ENCODE measurements around a stretch of chr13.

- RAMPAGE, long total RNA, result no peak
- RRBS, result no CpG with 5 or more reads among the region's 18 CpGs
These were observed 72.7 kb downstream of the TUBA3C start for GRCh38 chr13:19108825-19109418.

GRCh38 chr13:19117976-19118449, 63.6 kb downstream of the TUBA3C start:
- RAMPAGE, long total RNA, result no peak
- RRBS, result 91% methylated on average over 2 of the region's 17 CpGs

DNA sequence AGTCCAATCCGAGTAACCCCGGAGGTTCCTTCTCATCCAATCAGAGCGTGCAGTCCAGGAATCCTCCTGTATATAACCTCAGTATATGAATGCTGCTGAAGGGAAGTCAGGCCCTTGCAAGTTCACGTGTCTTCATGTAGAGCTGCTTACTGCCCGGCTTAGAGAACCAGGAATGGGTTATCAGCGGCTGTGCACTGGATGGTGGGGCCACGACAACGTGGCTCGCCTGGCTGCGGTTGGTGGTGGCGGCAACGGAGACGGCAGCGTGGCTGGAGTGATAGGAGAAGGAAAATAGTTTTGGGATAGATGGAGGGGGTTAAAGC, 63.2 kb downstream of the TUBA3C start:
- RAMPAGE, long total RNA, result no peak
- RRBS, result no CpG with 5 or more reads among the region's 14 CpGs

GRCh38 chr13:19646777-19647280, 13.4 kb downstream of the MPHOSPH8 start:
- RAMPAGE, long total RNA, result no peak
- RRBS, result no CpG with 5 or more reads among the region's 10 CpGs

DNA sequence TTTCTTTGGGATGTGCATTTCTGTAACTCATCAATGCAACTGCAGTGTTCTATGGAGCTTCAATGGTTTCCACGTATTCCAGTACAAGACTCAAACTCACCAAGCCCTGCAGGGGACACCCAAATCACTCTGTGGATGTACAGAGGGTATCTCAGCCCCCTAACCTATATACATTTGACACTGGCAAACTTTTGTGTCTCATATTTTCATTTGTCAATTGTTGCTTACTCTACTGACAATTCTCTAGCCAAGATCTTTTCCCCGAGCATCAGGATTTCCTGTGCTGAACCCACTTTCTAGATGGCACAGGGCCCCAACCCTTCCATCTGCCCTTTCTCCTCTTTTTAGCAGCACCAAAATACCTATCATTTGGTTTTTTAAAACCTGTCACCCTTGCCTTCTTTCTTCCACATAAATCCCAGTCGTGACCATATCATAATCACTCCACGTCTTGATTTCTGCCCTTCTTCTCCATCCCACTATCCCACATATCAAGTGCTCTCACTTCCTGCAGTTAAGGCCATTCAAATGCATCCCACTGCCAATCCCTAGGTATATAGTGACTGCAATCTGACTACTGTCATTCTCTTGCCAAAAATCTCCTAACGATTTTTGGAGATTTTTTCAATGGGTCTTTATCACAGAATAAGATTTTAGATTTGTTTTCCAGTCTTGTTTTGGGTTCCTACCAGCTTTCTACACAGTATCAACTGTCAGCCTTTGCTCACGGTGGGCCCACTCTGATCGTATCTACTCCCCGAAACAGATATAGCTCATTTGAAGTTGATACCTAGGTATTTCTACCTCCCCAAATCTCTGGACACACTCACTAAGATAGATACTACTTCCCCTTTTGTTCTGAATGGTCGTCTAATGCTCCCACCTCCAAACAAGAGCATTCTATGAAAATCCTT, 54.0 kb downstream of the MPHOSPH8 start:
- RAMPAGE, long total RNA, result no peak
- RRBS, result no CpG with 5 or more reads among the region's 9 CpGs

- RAMPAGE, long total RNA, result no peak
- RRBS, result 3% methylated on average over 20 of the region's 99 CpGs
These were observed 655 bp downstream of the PSPC1 start for GRCh38 chr13:19781703-19782876.

GRCh38 chr13:19845610-19846276, 17.7 kb downstream of the ZMYM5 start:
- RAMPAGE, long total RNA, result no peak
- RRBS, result no CpG with 5 or more reads among the region's 2 CpGs

- RAMPAGE, long total RNA, result no peak
- RRBS, result no CpG with 5 or more reads among the region's 4 CpGs
These were observed 2.4 kb downstream of the ZMYM5 start for GRCh38 chr13:19860908-19861497.

- RAMPAGE, long total RNA, result no peak
- RRBS, result no CpG with 5 or more reads among the region's 16 CpGs
These were observed 26.2 kb upstream of the GJB6 start for GRCh38 chr13:20258006-20258957.

DNA sequence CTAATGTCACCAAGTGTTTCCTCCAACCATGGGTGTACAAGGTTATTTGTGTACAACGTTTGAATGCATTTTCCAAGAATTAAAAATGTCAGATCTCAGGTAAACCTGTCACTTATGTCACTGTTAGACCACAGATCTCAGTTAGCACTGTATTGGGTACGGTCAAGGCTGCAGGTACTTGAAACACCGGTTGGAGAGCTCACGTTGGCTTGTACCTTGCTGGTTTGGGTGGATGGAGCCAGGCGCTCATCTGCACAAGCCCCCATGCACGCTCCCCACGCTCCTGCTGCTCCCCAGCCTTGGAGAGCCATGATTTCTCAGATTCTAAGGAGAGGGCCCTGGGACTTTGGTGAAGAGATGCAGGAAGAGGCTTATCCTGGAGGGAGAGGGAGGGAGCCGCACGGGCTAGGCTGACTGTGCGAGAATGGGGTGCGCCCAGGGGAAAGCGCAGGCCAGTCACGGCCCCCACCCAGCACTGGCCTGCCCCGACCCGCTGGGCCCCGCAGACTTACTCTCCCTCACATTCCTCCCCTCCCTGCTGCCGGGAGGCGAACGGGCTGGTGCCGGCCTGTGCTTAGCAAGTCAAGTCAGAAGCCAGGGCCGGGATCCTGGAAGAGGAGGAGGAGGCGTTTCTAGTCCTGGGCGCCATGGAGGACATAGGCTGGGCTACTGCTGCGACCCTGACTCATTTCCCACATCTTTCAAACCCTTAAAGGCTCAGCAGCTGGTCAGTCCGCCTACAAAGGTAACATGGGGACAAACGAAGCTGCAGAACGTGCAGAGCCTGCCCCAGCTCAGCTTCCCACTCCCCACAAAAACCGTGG, 120.1 kb downstream of the CRYL1 start:
- RAMPAGE, long total RNA, result no peak
- RRBS, result 25% methylated on average over 1 of the region's 28 CpGs

GRCh38 chr13:20424856-20425650, 100.6 kb downstream of the CRYL1 start:
- RAMPAGE, long total RNA, result no peak
- RRBS, result no CpG with 5 or more reads among the region's 18 CpGs

DNA sequence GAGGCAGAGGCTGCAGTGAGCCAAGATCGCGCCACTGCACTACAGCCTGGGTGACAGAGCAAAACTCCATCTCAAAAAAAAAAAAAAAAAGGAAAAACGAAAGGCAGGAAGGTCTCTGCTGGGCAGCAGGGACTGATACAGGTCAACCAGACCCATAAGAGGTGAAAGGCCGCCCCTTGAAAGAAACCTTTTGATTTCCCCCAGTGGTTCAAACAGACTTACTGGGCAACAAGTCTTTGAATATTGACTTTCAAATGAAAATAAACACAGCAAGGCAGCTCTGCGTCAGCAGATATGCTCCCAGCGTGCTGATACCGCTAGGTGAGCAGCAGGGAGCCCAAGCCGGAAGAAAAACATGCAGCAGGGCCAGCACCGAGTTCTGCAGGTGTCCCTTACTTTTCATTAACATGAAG, 49.4 kb downstream of the CRYL1 start:
- RAMPAGE, long total RNA, result no peak
- RRBS, result no CpG with 5 or more reads among the region's 9 CpGs

DNA sequence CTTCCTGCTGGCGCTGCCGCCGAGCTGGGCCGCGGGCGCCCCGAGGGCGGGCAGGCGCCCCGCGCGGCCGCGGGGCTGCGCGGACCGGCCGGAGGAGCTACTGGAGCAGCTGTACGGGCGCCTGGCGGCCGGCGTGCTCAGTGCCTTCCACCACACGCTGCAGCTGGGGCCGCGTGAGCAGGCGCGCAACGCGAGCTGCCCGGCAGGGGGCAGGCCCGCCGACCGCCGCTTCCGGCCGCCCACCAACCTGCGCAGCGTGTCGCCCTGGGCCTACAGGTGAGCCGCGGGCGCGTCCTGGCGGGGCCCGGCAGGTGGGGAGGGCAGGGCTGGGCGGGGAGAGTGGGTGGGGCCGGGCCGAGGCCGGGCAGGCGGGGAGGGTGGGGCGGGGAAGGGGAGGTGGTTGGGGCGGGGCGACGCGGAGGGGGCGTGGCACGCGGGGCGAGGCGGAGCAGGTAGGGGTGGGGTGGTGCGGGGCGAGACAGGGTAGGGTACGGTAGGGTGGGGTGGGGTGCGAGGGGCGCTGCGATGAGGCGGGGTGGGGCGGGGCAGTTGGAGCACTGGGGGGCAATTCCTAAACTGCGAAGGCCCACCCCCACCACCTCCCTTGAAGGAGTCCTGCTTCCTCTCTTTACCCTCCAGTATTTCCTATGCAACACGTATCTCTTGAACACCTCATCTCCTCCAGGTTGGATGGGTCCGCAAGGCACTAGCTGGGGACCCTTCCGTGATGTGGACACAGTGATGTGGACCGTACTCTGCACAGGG, 699 bp downstream of the IL17D start:
- RAMPAGE, long total RNA, result no peak
- RRBS, result under 1% methylated on average over 30 of the region's 74 CpGs

DNA sequence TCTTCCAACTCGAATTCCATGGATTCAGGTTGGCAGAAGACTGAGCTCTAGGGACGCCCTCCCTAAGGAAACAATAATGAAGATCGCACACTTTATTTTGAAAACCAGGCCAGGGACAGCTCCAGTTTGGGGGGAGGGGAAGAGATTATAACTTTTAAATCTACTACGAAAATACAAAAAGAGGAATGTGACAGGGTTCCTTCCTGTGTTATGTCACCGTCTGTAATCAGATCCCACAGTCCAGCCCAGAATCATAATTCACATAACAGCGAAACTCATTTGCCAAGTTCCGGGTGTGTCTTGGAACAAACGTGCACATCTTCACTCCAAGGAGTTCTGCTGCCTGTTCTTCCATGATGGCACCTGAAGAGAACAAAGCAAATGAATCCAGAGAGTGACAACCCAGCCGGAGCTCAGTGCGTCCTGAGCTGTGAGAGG, 25.4 kb downstream of the IL17D start:
- RAMPAGE, long total RNA, result no peak
- RRBS, result 77% methylated on average over 2 of the region's 10 CpGs

- RAMPAGE, long total RNA, result no peak
- RRBS, result no CpG with 5 or more reads among the region's 8 CpGs
These were observed 50.9 kb upstream of the EEF1AKMT1 start for GRCh38 chr13:20824489-20825246.

GRCh38 chr13:21296955-21297466, 120.6 kb downstream of the MRPL57 start:
- RAMPAGE, long total RNA, result no peak
- RRBS, result no CpG with 5 or more reads among the region's 8 CpGs

DNA sequence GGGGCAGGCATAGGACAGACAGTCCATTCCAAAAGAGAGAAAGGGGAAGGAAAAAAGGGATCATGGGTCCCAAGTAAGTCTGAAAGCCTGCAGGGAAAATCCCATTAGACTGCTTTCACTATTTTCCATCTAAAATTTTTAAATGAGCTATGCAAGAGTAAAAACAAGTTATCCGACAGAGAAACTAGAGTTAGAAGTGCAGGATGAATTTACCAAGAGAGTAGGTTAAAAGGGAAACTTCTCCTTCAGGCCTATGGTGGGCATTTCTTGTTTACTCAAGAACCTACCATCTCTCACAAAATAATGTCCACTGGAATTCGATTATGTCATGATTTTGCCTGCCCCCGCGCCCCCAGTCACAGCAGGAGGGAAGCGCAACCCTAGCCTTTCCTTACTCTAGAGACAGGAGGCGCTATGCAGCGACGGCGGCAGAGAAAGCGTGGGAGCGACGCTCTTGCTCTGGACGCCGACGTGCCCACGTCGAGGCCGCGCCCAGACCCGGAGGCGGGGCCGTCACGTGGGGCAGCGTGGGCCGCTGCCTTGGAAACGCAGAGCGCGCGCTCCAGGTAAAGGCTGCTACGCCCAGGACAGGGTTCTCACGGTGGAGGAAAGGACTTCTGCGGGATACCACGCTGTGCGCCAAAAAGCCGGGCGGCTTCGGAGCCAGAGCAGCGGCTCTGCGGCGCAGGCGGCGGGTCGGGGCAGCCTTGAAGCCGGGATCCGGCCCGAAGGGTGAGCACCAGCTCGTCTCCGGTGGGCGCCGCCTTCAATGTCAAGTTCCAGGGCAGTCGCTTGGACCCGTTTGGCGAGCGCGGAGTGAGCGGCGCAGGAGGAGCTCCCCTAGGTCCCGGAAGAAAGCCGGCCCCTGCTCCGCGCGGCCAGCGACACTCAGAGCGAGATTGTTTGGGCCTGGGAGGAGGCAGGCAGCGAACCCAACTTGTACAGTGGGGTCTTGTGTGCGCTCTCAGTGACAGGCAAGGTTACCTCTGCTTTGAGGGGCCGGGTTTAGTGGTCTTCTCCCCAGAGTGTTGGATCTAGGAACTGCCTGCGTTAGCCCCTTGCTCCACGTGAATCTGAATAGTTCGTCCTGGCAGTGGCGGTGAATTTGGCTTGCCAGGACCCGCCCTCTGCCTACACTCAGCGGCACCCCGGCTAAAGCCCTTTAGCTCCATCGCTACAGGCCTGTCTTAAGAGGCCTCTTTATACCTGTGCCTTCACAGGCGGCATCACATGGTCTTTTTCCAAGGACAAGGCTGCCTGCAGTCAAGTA, 121.6 kb downstream of the MRPL57 start:
- RAMPAGE, long total RNA, result start-site peak on the plus strand centred at position 517 of the sequence, 27 bp wide, 28 and 11 reads in 2 replicates
- RRBS, result under 1% methylated on average over 16 of the region's 76 CpGs

DNA sequence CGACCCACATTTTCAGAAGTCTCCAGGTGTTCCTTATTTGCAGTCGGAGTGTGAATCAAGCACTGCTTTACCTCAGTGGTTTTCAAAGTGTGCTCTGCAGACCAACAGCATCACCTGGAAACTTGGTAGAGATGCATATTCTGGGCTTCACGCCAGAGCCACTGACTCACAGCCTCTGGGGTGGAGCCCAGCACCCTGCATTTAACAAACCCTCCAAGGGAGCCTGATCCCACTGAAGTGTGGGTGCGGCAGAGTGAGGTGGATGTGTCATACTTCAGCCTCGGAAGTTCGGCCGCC, 33.2 kb upstream of the MICU2 start:
- RAMPAGE, long total RNA, result no peak
- RRBS, result no CpG with 5 or more reads among the region's 7 CpGs

DNA sequence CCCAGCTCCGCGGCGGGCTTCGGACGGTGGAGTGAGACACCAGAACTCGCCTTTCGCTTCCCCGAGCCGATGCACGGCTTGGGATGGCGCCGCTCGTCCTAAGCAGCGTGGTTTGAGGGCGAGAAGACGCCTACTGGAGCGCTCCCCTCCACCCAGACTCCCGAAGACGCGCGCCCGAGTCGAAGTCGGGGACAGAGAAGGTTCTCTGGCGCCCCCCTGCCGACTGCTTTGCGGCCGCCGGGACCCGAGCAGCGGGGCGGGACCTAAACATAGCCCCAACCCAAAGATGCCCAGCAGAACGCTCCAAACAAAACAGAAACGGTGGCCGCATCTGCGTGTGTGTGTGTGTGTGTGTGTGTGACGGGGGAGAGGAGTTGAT, 671 bp upstream of the FGF9 start:
- RAMPAGE, long total RNA, result no peak
- RRBS, result no CpG with 5 or more reads among the region's 37 CpGs

- RAMPAGE, long total RNA, result no peak
- RRBS, result no CpG with 5 or more reads among the region's 18 CpGs
These were observed 390.9 kb downstream of the FGF9 start for GRCh38 chr13:22061211-22062658.